ENCODE data around the gene KCNAB1.

DNA sequence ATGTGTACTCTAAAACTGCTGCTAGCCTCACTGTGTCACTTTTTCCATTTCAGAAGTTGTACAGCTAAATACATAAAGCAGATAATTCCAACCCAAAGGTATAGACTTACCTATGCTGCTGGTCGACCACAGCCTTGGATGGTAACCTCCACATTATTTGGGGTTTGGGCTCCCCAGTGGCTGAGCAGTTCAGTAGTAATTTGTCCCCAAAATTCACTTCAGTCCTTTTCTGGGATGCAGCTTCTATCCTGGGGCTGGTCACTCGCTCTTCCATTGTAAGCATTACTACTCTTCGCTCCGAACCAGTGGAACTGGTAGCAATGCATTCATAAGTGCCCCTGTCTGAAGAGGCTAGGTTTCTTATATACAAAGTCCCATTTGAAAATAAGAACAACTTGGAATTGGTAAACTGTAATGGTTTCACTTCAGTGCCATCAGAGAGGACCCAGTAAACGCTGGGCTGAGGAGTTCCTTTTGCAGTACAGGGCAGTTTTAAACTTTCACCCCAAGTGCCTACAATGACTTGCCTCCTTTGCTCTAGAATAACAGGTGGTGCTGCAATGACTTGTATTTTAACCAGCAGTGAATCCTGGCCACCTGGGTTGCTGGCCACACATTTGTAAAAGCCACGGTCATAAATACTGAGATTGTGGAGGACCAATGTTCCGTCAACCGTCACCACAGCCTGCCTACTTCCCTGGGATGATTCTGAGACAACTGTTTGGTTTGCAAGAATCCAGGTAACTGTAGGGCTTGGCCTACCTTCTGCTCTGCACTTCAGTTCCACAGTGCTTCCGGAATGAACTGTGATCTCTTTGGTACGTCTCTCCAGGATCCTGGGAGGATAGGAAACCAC is 17.8 kb downstream of the IGSF10 start:
- PRO-cap = no peak

GRCh38 chr3:151531235-151531640 is 70.4 kb upstream of the IGSF10 start:
- PRO-cap = no peak

DNA sequence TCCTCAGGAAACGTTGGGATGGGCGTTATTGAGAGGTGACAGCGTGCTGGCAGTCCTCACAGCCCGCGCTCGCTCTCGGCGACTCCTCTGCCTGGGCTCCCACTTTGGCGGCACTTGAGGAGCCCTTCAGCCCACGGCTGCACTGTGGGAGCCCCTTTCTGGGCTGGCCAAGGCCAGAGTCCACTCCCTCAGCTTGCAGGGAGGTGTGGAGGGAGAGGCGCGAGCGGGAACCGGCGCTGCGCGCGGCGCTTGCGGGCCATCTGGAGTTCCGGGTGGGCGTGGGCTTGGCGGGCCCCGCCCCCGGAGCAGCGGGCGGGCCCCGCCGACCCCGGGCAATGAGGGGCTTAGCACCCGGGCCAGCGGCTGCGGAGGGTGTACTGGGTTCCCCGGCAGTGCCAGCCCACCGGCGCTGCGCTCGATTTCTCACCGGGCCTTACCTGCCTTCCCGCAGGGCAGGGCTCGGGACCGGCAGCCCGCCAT is 54.5 kb downstream of the SUCNR1 start:
- PRO-cap = no peak

- PRO-cap = no peak
Observed at GRCh38 chr3:152259394-152259780, 9.3 kb upstream of the MBNL1 start.

- PRO-cap = no peak
Observed at GRCh38 chr3:152307913-152308803, 39.4 kb downstream of the MBNL1 start.

DNA sequence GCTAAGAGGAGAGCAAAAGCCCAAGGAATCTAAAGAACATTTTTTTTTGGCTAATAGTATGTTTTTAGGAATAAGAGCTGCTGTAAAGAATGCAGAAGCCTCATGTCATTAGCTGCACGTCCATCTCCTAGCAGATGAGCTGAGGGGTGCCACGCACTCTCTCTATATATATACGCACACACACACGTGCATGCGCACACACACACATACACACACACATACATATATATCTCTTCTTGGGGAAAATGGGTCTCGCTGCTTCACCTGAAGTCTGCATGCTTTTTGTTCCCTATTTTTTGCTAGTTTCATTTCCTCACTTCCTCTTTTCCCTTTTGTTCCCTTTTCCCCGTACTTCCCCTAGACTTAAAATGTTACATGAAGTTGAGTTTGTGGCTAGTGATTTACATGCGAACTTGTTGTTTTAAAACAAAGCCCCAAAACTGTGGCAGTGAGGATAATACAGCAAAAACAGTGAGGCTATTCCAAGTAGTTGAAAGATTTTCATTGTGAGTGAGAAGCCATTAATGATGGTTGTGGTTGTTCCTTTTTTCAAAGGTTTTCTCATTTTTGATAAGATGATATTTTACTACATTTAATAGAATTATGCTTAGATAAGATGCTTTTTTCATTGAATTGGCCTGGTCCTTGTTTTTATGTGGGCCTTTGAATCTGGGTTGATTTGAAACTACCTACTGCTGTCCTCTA is 108.0 kb downstream of the MBNL1 start:
- PRO-cap = no peak

DNA sequence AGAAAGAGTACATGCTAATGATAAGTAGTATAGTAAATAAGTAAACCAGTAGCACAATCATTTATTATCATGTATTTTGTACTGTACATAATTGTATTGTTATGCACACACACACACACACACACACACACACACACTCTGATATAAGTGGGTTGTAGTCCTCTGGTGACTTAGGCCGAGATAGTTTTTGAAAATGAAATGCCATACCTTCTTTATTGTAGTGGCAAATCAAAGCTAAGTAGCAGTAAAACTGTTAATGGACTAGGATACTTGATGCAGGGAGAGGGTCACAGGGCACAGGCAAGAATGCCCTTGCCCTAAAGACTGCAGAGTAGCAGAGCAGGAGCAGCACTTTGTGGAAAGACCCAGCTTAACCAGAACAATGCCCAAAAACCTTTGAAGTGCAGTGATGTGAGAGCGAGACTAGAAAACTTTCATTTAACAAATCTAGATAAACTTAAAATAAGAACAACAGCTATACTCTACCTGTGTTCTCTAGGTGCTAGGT is 121.8 kb downstream of the MBNL1 start:
- PRO-cap = no peak

DNA sequence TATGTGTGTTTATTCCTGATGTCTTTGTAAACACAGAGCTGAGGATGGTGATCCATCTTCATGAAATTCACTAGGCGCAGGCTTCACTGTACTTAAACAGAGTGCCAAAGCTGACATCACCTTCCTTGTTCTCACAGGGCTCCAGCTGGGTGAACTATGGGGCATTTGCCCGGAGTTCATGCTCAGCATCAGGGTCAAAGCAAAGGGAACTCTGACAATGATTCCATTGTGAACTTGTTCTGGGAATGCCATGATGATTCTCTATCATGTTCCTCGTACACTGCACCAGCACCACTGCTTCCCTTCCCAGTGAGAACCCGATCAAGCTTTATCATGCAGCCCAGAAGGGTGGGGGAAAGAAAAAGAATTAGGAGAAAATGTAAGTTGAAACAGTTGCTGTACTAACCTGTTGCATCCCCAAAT is 184.7 kb upstream of the P2RY1 start:
- PRO-cap = no peak

DNA sequence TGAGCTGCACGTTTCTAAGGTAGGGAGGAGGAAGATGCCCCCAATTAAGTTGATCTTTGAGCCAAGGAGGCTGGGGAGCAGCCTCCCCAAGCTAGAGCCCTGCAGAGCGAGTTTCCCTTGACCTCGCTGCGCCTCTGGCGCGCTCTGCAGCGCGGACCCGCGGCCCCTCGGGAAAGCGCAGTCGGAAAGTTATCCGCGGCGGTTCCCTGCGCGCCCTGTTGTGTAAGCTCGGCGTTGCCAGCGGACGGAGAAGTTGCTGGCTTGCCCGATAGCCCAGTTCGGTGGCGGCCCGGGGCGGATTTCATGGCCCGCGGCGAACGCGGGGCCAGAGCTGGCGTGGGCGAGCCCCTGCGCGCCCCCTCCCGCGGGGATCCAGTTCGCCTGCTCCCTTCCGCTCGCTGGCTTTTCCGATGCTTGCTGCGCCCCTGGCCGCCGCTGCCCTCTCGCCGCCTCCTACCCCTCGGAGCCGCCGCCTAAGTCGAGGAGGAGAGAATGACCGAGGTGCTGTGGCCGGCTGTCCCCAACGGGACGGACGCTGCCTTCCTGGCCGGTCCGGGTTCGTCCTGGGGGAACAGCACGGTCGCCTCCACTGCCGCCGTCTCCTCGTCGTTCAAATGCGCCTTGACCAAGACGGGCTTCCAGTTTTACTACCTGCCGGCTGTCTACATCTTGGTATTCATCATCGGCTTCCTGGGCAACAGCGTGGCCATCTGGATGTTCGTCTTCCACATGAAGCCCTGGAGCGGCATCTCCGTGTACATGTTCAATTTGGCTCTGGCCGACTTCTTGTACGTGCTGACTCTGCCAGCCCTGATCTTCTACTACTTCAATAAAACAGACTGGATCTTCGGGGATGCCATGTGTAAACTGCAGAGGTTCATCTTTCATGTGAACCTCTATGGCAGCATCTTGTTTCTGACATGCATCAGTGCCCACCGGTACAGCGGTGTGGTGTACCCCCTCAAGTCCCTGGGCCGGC is 649 bp downstream of the P2RY1 start:
- PRO-cap = bidirectional peak, plus-strand start at position 276 of the sequence, minus-strand start at position 146 of the sequence; bidirectional peak, plus-strand start at position 783 of the sequence, minus-strand start at position 618 of the sequence

DNA sequence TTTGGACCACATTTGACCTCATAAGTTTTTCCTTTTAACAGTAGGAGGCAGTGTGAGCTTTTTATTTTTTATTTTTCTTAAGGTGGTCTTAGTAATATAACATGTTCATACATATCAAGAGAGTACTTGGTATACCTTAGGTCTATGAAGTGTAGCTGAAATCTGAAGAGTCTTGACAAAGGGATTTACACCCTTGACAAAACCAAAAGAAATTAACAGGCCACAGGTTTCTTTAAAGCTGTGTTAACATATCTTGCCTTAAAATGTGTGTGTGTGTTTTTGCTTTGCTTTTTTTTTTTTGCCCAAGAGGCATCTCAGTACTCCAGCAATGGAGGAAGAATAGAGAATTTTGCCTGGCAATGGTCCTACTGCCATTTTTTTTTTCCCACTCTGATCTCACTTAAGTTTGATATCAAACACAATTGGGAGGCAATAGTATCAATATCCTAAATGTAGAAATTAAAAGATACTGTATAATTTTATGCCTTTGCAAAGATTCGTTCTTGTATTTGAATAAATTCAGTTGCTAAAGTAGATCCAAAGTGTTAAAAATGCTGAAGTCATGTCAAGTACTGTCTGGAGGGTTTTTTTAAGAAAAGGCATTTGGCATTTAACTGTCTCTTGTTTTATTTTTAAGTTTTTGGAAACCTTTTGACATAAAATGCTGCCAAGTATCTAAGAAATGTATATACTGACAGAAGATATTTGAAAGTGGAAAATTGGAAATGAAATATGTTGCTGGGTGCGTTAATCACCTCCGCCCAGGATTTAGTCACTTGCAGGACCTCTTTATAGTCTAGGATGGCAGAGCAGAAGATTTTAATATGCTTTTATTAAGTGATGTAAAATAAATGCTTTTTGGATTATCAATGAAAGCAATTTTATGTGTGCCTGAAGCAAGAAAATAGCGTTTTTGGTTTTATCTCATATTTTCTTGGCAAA is 3.6 kb downstream of the RAP2B start:
- PRO-cap = unidirectional peak, plus-strand start at position 345 of the sequence

GRCh38 chr3:153166661-153167446 is 4.8 kb downstream of the RAP2B start:
- PRO-cap = no peak

DNA sequence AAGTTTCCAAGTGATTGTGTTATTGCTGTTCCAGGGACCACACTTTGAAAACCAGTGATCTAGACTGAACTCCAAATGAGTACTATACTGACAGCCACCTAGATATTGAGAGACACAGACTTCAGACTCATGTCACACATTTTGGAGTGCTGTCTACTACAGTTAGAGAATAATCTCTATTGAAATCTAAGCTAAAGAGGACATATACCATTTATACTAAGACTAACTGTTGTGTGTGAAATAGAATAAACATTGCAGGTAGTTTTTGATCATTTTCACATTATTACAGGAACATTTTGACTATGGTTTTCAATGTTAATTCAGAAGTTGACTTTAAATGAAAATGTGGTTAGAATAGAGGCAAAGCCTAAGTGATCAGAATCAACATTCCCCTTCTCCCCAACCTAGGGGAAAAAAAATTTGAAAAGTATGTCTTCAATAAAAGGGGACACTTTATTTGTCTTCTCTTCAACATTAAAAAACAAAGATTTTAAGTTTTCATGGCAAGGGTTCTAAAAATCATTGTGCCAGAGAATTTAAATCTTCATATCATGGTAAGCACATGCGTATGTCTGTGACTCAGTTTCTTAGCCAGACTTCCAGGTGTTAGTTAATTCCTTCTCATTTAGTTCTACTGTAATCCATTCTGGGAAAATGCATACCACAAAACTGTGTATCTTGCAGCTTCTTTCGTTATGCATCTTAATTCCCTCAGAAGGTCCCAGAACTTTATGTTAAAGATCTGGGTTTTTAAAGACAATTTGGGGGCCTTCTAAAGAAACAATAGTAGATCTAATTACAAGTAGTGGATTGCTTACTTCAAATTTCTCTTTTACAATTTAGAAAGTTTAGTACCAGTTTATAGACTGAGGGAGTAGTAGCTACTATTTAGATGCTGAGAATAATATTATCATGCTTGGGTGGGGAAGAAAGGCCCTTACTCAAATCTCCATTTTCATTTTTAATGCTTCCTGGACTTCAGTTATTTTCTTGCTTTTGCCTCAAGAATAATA is 5.7 kb downstream of the RAP2B start:
- PRO-cap = no peak

GRCh38 chr3:153285838-153286637 is 124.0 kb downstream of the RAP2B start:
- PRO-cap = no peak

DNA sequence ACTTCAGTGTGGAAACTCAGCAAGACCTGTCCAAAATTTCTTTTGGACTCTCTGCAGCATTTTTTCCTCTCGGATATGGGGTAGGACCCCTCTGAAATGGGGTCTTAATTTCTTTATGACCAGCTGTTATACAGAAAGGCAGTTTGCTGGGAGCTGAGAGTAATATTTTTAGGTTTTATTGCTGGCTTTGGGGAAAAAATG is 143.5 kb upstream of the ARHGEF26 start:
- PRO-cap = unidirectional peak, minus-strand start at position 66 of the sequence

- PRO-cap = no peak
Observed at GRCh38 chr3:155511793-155512063, 218.2 kb upstream of the STRIT1 start.

DNA sequence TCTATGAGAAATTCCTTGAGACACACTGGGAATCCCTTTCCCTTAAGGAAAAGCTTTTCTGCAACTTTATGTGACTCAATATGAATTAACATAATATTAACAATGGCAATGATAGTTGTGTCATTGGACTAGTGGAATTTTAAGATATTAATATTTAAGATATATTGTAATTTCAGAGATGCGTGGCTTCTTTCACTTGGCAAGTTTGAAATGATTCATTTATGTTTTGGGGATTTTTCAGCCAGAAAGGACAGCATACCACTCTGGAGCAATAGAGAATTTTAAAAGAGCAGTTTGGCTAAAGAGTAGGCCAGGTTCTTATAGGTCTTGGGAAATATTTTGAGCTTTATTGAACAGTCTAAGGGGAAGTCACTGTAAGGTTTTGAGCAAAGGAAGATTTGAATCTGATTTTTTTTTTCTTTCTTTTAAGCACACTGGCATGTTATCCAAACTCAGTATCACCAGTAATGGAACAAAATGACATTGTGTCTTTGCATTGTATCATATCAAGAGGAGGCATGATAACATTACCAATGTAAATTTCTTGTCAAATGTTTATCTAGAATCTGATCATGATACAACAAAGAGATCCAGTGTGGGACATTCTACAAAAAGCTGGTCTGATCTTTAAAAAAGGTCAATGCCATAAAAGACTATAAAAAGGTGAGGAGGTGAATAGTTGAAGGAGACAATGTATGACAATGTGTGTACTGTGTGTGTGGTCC is 16.6 kb downstream of the GMPS start:
- PRO-cap = no peak

DNA sequence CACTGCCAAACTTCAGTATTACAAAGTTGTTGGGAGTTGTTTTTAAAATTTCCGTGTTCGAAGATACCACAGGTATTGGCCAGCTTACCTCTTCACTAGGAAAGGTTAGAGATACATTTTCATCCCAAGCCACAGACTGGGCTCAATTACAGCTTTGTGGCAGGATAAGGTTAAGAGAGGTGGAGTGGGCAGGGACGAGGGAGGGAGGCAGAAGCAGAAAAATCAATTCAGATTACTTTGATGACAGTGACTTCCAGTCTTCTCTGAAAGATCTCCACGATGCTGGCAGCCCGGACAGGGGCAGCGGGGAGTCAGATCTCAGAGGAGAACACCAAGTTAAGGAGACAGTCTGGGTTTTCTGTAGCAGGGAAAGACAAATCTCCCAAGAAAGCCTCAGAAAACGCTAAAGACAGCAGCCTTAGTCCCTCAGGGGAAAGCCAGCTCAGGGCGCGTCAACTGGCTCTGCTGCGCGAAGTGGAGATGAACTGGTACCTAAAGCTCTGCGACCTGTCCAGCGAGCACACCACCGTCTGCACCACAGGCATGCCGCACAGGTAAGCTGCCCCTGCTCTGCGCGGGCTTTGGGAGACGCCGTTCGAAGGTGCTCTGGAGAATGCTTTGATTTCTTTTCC is at the start of gene KCNAB1:
KCNAB1 (plus strand) TSS at position 246 of the 632 bp plus-strand sequence.
- PRO-cap = no peak

DNA sequence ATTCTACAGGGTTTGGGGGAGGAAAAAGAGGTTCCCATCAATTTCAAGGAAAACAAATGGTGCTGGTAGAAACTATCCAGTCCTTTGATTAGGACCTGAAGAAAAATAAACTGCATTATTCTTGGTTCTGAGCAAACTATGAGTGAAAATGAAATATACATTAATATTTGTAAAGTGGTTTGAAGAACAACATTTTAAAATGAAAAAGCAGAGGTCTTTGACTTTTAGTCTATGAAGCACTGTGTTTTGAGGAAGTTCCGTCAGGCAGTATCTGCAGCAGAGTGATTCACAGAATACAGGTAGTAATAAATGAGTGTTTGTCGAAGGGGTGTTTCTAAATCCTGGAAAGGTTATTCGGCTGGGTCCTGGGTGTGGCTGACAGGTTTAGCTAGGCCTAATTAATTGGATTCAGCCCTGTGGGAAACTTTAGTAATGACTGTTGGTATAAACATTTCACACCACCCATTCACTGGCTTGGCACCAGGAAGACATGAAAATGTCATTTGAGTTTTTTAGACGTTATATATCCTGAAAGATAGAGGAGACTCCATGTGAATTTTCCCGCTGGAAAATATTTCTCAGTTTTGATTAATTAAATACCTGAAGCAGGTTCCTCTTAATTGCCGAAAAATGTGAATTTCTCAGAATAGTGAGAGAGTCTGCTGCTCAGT is 51.3 kb downstream of the TIPARP start:
- PRO-cap = no peak

- PRO-cap = no peak
Observed at GRCh38 chr3:156815478-156816048, 10.6 kb upstream of the LEKR1 start.

GRCh38 chr3:156821841-156822354 is 4.3 kb upstream of the LEKR1 start:
- PRO-cap = no peak